SEM (cell line): ENCODE measurements around the gene EDNRA.

- PRO-cap, result no peak
These were observed 2.1 kb downstream of the ZNF827 start for GRCh38 chr4:145936444-145937099.

DNA sequence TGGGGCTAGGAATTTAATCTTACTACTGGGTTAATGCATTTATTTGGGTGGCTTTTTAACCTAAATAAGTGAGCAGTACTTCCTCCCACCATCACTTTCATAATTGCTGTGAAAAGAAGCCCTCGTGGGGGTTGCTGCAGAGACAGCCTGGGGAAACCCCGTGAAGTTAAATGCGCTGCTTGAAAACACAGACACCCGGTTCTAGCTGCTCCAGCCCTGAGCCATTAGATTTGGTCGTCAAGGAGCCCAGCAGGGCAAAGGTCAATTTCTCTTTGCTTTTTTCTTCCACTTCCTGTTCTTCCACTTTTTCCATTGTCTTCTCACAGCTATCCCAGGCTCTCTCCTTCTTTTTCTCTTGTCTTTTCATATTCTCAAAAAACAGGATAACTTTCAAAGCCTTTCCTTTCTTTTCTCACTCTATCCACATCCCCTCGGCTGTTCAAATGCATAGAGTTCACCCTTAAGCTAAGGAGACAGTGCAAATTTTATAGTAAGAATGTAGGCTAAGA is 91.4 kb upstream of the ZNF827 start:
- PRO-cap, result no peak

DNA sequence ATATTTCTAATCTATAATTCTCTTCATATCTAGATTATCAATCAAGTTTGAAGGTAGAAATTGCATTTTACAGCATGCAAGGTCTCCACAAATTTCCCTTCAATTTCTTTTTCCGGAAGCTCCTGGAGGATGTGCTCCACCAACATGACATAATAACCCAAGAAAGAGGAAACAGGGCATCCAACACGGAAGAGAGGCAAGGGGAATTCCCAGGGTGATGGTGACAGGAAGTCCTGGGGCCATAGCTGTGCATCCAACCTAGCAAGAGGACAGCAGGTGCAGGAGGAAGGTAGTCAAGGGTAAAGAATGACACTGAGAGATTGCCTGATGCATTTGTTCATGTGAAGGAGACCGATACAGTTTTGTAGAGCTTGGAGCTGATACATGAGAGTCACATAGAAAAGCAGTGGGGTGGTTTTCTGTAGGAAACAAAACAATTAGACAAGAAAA is 115.7 kb upstream of the LSM6 start:
- PRO-cap, result no peak

DNA sequence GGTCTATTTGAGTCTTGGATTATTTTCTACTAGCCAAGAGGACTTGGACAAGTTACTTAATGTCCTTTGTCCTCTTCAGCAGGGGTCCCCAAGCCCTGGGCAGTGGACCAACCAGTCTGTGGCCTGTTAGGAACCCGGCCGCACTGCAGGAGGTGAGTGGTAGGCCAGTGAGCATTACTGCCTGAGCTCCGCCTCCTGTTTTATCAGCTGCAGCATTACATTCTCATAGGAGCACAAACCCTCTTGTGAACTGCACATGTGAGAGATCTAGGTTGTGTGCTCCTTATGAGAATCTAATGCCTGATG is 151.4 kb downstream of the REELD1 start:
- PRO-cap, result no peak

- PRO-cap, result no peak
These were observed 140.3 kb downstream of the SLC10A7 start for GRCh38 chr4:146381300-146381961.

- PRO-cap, result no peak
These were observed 201.3 kb upstream of the TTC29 start for GRCh38 chr4:147146945-147147353.

DNA sequence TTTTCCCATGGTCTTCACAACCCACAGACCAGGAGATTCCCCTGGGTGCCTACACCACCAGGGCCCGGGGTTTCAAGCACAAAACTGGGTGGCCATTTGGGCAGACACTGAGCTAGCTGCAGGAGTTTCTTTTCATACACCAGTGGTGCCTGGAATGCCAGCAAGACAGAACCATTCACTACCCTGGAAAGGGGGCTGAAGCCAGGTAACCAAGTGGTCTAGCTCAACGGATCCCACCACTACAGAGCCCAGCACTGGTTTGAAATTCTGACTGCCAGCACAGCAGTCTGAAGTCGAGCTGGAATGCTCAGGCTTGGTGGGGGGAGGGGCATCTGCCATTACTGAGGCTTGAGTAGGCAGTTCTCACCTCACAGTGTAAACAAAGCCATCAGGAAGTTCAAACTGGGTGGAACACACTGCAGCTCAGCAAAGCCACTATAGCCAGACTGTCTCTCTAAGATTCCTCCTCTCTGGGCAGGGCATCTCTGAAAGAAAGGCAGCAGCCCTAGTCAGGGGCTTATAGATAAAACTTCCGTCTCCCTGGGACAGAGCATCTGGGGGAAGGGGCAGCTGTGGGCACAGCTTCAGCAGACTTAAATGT is 188.3 kb upstream of the EDNRA start:
- PRO-cap, result no peak

DNA sequence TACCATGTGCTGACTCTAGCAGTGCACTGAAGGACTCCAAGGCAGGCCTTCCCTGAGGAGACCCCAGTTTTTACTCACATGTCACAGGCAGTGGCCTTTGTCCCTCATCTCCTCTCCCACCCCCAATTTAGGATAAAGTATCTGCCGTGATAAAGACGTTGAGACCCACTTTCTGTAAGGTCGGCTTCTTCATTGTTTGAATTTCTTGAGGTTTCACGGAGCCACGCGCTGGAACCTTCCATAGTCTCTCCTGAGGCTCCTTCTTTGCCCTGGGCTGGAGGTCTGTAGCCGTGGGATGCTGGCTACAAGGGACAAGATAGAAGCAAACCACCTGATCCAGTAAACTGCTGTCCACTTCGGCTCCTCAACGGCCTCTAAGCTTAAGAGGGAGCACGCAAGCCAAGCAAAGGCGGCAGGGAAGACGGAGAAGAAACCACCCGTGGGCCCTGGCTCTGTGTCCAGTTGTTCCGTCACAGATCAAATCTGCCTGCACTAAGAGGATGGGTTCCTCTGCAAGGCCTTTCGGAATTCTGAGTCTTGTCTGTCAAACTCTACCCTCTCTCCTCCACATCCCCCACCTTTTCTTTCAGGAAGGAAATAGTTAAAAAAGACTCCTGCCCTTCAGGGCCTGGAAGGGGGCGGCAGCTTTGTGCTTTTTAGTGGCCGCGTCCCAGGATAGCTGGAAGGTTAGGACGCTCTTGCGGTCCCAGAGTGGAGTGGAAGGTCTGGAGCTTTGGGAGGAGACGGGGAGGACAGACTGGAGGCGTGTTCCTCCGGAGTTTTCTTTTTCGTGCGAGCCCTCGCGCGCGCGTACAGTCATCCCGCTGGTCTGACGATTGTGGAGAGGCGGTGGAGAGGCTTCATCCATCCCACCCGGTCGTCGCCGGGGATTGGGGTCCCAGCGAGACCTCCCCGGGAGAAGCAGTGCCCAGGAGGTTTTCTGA is at the start of gene EDNRA:
EDNRA (plus strand) TSS at position 815 of the 944 bp plus-strand sequence.
- PRO-cap, result no peak

- PRO-cap, result no peak
These were observed 58.7 kb downstream of the EDNRA start for GRCh38 chr4:147539577-147539972.

- PRO-cap, result no peak
These were observed 61.4 kb downstream of the EDNRA start for GRCh38 chr4:147542019-147542908.

DNA sequence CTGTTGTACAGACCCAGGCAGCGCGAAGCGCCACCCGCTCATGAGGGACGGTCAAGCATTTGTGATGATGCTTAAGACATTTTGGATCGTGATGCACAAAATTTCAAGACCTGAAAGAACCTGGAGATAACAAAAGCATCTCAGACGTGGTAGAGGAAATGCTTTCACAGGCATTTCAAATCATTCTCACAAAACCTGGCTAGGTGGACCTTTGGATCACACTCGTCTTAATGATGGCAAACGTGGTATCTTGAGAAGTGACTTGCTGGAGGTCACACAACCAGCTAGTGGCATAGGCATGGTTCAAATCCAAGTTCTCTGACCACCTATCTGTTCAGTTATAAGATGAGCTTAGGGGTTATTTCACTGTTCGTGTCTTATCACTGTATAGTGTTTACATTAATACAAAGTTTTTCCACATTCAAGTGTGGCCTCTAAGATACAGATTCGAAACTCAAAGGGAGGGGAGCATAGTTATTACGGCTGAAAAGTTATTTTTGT is 512 bp upstream of the PRMT9 start:
- PRO-cap, result no peak

DNA sequence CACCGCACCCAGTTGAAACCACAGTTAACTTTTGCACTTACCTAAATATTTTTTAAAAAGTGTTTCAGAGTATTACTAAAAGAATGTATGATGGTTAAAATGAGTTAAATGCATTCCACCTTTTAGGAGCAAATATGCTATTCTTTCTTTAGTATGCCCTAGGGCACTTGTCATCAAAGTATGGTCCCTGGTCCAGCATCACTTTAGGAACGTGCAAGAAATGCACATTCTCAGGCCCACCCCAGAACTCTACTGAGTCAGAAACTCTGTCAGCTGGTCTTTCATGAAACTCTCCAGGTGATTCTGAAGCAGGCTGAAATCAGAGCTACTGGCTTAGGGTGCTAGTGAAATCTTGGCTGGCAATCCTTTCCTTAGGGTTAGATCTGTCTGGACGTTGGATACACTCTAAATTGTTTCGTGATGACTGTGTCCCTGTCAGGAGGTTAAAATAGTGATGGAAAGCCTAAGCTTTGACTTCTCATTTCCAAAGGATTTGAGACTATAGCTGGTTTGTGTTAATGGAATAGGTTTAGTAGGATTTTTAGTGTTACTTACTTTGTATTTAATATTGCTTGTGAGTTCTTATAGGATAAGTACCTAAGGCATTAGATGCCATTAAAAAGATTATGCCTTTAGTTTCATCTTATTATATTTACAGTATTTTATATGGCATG is 99.1 kb downstream of the ARHGAP10 start:
- PRO-cap, result no peak

DNA sequence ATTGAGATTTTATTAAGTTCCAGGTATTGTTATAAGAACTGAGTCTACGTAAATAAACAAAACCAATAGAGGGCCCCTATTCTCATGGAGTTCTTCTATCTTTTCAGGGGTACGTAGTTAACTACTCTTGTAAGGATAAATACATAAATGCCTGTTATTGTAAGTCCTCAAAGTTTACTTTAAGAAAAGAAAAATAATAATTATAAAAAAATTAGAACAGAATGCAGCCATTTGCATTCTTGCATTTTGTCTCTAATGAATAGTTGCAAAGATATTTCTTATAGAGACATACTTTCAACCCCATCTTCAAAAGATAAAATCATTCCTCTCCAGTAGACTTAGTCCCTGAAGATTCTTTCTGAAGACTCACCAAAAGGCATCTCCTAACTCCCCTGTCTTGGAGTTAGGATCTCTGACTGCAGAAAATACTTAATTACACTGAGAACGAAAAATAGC is 71.6 kb upstream of the NR3C2 start:
- PRO-cap, result no peak

DNA sequence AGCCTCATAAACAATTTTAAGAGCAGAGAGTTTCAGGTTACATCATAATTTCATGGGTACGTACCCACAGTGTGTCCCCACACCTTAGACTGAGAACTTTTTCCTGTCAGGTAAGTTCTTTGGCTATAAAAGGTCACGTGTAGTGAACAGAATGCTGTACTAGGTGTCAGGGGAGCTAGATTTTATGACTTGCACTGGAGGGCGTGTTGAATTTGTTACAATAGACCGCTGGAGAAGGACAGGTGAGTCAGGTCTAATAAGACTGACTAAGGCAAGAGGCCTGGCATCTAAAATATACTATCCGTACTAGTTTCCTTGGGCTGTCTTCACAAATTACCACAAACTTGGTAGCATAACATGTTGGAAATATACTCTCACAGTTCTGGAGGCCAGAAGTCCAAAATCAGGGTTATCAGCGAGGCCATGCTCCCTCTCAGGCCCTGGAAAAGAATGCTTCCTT is 511.9 kb upstream of the NR3C2 start:
- PRO-cap, result no peak

DNA sequence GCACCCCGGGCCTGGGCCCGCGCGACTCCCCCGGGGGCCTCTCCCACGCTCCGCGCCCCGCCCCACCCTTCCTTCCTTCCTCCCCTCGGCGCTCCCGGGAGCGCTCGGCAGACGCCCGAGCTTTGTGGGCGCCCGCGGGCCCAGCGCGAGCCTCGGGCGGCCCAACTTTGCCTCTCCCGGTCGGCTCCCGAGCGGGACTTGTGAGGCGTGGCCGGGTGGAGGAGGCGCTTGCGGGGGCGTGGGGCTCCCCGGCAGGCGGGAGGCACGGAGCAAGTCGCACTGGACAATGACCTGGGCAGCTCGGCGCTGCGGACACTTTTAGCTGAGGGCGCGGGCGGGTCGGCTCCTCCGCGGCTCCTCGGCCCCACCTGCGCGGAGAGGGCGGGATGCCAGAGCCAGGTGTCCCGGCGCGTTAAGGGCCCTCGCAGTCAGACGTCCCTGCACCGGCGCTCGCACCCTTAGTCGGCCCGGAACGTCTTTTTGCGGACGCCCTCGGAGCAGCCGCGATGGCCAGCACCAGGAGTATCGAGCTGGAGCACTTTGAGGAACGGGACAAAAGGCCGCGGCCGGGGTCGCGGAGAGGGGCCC is 371 bp downstream of the DCLK2 start:
- PRO-cap, result unidirectional peak, minus-strand start at position 202 of the sequence

GRCh38 chr4:150343673-150344312 is 238.2 kb upstream of the MAB21L2 start:
- PRO-cap, result no peak

DNA sequence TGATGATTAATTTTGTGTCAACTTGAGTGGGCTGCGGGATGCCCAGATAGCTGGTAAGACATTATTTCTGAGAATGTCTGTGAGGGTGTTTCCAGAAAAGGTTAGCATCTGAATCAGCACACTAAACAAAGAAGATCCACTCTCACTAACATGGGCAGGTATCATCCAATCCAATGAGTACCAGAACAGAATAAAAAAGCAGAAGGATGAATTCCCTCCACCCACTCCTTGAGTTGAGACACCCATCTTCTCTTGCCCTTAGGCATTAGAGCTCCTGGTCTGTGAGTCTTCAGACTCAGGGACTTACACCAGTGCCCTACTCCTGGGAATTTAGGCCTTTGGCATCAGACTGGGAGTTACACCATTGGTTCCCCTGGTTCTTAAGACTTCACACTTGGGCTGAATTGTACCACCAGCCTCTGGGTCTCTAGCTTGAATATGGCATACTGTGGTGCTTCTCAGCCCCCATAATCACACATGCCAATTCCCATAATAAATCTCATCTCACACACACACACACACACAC is 185.9 kb upstream of the MAB21L2 start:
- PRO-cap, result no peak

- PRO-cap, result no peak
These were observed 35.6 kb upstream of the MAB21L2 start for GRCh38 chr4:150546324-150546728.

DNA sequence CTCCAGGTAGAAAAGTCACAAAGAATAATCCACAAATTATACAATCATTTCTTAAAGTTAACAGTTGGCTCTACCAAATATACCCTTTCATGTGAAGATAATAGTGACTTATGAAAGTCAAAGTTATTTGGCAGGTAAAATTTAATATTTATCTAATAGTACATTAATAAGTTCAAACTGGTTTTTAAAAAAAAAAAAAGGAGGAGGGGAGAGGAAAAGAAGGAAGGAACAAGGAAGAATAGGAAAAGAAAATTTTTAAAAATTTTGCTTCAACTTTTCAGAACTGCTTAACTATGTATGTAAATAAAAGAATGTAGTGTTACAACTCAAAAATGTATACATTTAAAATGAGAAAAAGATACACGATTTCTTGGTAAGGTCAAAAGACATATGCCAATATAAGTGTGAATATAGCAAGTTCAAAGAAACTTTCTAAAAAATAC is 6.0 kb upstream of the MAB21L2 start:
- PRO-cap, result no peak

DNA sequence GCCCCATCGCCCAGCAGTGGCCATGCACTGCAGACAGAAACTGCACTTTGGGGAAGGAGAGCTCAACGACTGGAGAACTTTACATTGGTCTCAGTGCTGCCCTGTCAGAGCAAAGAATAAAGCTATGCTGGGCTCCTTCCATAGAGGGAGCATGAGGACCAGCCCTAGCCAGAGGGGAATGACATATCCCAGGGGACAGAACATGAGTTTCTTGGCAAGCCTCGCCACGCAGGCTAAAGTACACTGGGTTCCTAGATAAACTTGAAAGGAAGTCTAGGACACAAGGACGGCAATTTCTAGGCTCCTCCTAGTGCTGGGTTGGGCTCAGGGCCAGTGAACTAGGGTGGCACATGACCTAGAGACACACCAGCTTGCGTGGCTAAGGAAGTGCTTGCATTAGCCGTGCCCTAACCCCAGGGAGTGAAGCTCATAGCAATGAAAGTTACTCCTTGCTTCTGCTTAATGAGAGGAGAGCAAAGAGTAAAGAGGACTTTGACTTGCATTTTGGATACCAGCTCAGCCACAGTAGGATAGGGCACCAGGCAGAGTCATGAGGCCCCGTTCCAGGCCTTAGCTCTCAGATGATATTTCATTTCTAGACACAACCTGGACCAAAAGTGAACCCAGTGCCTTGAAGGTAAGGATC is 141.0 kb downstream of the MAB21L2 start:
- PRO-cap, result no peak